Mesenteric fat pad (tissue), 1 donor: ENCODE measurements around a stretch of chr7.

- PRO-cap = no peak
Measured at GRCh38 chr7:73708118-73709416, 10.9 kb downstream of the STX1A start.

DNA sequence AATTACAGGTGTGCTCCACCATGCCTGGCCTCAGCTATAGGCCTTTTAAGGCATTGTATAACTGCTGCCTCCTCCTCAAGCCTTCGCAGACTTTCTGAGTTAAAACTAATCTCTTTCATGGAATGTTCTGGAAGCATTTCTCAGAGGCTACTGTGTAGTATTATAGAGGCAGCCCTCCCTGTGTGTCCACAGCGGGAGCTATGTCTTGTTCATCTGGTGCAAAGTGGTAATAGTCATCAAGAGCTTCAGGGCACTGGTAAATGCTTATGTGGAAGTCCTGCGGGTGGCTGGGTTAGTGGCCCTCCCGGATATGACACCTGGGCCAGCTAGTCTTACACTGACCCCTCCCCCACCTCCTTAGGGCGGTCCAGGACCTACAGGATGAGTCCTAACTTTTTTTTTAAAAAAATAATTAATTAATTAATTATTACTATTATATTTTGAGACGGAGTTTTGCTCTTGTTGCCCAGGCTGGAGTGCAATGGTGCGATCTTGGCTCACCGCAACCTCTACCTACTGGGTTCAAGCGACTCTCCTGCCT, 2.2 kb upstream of the ABHD11 start:
- PRO-cap = no peak

DNA sequence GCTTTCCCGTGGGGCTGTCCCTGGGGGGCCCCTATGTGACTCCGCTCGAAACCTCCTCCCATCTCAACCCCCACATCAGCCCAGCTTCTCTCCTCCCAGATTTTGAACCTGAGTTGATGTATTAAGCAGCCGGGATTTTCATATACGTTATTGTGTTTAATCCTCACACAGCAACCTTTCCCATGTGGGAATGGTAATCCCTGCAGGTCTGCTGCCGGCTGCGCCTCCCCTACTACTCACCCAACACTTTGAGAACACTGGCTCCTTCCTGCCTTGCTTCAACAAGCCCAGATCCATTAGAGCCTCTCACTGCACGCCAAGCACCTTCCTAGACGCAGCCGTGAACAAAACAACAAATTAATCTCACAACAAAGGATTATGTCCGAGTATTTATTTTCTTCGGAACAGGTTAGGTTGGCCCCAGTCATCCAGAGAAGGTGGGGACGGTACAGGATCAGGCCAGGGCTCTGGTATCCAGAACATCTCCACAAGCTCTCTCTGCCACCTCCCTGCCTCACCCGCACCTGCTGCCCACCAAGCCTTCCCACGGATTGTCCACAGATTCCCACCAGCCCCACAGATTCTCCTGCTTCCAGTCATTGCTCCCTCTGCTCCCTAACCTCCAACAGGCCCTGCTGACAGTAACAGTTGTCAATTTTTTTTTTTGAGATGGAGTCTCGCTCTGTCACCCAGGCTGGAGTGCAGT, 4.8 kb upstream of the ABHD11 start:
- PRO-cap = no peak

DNA sequence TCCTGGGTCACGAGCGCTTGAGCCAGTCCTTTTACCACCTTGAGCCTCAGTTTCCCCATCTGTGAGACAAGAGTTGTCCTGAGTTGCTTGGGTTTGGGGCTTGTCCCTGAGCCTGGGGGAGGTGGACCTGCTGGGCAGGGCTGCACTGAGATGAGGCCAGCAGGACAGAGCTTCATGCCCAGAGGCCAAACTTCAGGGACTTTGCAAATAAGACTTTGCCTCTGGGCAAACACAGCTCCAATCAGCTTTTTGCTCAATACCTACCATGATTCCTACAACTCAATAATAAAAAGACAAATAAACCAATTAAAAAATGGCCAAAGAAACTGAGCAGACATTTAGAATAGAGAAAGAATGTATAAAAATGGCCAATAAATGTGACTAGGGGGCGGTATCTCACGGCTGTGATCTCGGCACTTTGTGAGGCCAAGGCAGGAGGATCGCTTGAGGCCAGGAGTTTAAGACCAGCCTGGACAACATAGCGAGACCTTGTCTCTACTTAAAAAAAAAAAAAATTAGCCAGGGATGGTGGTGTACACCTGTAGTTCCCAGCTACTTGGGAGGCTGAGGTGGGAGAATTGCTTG, 4.3 kb upstream of the CLDN3 start:
- PRO-cap = no peak

DNA sequence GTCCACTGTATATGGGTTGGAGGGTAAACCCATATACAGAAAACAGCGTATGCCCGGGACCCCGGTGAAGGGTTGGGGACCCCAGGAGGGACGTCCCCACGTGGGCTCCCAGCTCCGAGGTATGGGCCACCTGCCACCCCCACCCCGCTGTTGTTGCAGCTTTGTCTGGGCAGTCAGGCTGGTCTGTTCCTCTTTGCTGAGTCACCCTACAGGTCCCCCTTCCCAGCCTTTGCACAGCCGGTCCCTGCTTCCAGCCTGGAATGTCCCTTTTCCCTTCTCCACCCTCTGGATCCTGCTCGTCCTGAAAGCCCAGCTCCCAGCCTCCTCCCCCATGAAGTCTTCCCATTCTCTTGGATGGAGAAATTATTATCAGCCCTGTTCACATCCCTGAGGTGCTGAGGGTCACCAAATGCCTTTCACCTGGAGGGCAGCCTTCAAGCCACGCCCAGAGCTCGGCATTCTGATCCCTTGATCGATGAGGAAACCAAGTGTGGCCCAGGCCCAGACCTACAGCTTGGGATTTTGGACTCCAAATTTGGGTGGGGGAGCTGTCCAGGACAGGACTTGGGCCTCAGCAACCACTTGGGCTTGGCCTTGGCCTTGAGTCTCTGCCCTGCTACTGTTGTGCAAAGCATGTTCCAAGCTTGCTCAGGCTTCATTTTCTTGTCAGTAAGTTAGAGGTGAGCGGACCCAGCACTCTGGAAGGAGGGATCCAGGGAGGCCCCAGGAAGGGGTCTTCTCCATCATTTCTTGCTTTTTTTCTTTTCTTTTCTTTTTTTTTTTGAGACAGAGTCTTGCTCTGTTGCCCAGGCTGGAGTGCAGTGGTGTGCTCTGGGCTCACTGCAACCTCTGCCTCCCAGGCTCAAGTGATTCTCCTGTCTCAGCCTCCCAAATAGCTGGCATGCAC, 2.7 kb downstream of the CLDN4 start:
- PRO-cap = no peak

- PRO-cap = no peak
Measured at GRCh38 chr7:73871274-73871830, 10.4 kb downstream of the TMEM270 start.

DNA sequence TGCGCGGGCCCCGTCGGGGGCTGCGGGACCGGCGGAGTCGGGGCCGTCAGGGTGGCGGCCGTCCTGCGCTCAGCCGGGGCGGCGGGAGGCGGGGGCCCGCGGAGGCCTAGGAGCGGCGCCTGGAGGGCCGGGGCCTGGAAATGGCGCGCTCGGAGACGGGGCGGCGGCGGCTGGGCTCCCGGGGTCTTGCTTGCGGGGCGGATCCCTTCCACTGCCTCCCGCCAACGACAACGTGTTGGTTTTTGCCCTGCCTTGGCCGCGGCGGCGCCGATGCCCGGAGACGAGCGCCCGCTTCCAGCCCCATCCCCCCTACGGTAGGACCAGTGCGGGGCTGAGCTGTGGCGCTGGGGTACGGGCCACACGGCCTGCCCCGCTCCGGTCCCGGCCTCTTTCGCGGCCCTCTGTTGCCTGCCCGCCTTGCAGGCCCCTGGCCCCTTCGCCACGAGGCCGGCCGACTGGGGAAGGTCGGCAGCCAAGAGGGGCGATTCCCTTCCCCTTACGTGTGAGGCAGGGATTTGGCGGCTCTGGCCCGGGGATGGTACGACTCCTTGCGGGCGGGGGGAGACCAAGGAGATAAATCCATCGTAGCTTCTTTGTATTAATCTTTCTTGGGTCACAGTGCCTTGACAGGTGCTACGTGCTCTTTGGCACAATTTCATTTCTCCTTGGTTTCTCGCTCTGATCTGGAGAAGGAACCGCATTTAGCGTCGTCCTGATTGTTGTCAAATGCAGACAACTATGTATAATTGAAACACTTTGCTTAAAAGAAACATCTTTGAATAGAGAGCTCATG, 495 bp downstream of the EIF4H start:
- PRO-cap = no peak

- PRO-cap = no peak
Measured at GRCh38 chr7:74272324-74273073, 16.7 kb upstream of the CLIP2 start.

- PRO-cap = no peak
Measured at GRCh38 chr7:74306534-74307539, 17.6 kb downstream of the CLIP2 start.

DNA sequence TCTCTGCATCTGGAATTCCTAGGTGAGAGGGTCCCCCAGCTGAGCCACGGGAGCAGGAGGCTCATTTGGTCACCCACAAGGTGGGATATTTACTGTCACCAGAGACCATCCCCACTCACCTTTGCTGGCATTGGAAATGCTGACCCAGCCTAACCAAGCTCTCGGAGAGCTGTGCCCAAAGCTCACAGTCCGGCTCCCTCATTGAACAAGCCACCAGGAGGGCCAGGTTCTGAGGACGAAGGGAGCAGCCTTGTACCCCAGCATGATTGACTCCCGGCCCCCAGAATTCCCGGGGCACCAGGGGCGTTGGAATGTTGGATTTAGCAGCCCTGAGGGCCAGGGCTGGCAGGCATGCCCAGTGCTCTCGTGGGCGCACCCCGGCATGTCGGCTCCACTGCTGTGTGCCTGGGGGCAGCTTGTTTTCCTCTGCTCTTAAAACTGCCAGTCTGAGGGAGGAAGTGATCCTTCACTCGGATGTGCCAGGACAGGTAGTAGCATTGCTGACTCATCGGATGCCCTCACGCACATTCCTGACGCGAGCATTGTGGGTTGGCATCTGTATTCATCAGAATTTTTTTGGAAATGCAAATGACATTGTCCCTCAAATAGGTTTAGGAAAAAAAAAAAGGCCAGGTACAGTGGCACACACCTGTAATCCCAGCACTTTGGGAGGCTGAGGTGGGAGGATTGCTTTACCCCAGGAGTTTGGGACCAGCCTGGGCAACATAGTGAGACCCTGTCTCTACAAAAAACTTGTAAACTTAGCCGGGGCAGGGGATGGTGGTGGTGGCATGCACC, 23.4 kb downstream of the CLIP2 start:
- PRO-cap = no peak

- PRO-cap = no peak
Measured at GRCh38 chr7:74338179-74339077, 49.2 kb downstream of the CLIP2 start.

- PRO-cap = no peak
Measured at GRCh38 chr7:74363941-74364507, 74.8 kb downstream of the CLIP2 start.

GRCh38 chr7:74374072-74374419, 79.7 kb upstream of the GTF2IRD1 start:
- PRO-cap = no peak

DNA sequence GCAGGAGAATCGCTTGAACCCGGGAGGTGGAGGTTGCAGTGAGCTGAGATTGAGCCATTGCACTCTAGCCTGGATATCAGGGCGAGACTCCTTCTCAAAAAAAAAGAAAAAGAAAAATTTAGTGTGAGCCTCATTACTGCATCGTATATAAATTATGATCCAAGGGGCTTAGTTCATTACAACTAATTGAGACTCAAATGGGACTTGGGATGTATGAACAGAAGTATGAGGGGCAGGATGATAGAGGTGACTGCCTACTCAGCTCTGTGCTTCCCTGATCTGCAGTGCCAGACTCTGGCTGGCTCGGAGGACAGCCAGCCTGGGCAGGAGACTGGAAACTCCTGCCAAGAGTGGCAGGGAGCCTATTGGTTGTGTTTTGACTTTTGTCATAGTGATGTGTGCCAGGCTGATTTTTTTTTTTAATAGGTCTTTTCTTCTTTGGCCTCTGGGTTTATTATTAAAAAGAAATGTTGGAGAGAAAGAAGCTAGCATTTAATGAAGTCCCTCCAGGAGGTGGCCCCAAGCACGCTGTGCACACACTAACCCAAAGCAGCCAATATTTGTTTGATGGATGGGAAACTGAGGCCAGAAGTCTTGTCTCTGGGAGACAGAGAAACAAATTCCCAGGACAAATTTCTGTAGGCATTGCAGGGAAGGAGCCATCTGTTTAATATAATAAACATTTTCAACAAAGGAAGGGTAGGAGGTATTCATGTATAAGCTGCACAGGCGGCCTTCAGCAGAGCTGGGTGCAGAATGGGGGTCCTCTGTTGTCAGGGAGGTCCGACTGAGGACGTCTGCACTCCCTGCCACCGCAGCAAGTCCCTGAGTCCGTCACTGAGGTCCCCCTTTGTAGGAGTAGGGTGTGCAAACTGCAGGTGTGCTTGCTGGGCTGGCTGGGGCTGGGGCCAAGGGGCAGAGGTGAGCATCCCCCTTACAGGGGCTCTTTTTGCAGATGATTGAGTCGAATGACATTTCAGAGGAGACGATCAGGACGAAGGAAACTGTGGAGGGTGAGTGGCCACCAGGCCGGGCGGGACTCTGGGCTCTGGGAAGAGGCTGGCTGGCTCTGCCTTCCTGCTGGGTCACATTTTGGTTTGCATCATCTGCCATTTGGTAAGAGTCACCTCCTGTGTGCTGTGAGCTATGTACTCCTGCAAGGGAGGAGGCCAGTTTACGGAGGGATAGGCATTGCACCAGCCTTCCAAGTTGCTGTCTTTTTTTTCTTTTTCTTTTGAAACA, 73.4 kb upstream of the GTF2IRD1 start:
- PRO-cap = no peak

GRCh38 chr7:74435056-74435673, 18.5 kb upstream of the GTF2IRD1 start:
- PRO-cap = no peak

- PRO-cap = no peak
Measured at GRCh38 chr7:74472695-74473165, 19.0 kb downstream of the GTF2IRD1 start.

DNA sequence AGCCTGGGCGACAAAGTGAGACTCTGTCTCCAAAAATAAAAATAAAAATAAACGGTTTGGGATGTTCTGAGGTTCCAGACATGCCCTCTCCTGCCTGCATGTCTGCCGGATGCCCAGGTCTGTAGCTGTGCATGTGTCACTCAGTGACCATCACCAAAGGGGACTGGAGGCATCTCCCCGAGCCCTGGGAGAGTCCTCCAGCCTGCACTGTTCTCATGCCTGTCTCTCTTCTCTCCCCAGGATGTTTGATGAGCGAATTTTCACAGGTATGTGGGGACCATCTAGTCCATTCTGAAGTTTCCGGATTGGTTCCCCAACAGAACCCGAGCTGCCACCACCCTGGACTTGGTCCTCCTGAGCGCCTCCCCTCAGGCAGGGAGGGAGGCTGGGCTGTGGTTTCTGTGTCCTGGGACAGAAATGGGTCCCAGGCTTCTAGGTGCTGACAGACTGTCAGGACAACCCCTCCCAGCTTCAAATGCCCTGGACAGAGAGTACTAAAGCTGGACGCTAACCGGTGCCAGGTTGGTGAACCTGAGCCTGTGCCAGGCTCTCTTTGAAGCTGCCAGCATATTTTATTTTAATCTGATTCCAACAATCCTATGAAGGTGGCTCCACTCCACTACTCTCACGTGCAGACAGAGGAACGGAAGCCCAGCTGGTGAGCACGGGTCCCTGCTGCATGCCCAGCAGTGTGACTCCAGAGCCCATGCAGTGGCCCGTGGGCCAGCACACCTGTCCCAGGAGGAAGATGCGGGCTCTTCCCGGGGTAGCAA, 81.4 kb downstream of the GTF2IRD1 start:
- PRO-cap = no peak

- PRO-cap = no peak
Measured at GRCh38 chr7:74649816-74650436, 7.6 kb upstream of the GTF2I start.

DNA sequence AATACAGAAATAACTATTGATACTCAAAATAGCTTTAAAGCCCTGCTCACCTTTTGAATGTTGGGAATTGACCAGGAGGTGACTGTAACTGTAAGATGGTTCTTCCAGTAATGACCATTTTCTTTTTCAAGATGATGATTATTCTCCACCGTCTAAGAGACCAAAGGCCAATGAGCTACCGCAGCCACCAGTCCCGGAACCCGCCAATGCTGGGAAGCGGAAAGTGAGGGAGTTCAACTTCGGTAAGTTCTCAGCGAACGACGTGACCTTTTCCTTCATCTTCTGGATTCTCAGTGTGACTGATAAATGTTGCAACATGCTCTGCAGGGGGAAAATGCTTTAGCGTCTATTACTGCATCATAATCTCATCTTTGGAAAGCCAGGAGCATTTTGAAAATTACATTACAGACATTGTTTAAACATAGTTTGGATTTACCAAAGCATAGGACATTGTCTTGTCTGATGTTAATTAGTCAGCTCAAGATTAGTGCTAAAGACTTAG, 45.1 kb upstream of the NCF1 start:
- PRO-cap = no peak

DNA sequence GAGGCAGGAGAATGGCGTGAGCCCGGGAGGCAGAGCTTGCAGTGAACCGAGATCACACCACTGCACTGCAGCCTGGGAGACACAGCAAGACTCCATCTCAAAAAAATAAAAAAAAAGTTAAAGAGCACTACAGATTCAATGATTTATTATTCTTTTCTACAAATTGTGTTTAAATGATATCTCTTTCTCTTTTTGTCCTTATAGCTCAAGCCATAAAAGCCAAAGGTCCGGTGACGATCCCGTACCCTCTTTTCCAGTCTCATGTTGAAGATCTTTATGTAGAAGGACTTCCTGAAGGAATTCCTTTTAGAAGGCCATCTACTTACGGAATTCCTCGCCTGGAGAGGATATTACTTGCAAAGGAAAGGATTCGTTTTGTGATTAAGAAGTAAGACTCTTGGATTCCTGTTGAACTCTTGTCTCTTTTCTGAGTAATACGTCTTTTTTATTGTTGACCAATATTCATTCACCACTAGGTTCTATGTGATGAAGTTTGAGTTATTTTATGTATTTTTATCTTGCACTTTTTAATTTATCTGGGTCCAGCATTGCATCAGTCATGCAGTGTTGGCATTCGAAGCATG, 41.4 kb upstream of the NCF1 start:
- PRO-cap = no peak